Colon Carcinoma Metastatic in the Brain (tissue), 2 donors: Measurements from ENCODE around the genes IP6K2, IMPDH2, C3orf84 and UBA7.

DNA sequence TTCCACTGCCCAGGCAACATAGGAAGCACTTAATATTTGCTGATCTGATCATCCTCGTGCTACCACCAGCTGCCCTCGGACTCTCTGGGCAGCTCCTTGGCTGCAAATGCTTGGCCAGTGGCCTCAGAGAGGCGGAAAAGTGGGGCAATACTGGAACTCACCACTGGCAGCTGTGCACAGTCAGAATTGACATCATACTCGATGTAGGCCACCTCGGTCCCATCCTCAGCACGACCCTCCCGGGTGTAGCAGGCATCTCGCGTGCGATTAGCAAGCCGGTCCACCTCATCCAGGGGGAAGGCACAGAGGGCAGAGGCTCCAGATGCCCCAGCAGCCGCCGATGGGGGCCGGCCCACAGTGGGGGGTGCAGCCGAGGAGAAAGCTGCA lies 6.5 kb downstream of the PLXNB1 start:
- PRO-cap, 2 experiments: no peak in any of the 2 experiments

DNA sequence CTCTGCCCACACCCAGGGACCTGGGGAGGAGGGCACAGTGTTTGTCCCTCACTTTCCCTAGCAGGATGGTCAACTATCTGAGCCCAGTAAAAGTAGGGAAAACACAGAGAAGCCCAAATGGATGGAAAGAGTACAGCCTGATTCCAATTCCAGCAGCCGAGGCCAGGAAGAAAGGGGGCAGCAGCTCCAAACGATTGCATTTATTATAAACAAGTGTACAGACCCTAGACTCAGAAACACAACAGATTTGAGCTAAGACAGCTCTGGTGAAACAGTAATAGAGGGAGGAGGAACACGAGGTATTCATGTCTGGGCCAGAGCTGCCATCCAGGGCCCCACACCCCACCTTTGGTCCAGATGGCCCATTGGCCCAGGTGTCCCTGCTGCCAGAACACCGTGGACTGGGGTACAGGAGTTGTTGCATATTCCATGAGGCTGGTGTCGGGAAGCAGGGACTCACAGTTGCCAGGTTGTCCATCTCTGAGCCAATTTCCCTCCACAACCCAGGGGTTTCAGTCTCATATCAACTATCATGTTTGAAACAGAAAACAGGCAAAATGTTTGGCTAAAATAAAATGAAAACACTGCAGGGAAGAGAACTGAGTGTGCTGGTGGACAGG lies 1.8 kb downstream of the TREX1 start:
- PRO-cap, 2 experiments: no peak in any of the 2 experiments

- PRO-cap, 2 experiments: no peak in any of the 2 experiments
Measured at GRCh38 chr3:48478429-48479102, 12.5 kb downstream of the TREX1 start.

DNA sequence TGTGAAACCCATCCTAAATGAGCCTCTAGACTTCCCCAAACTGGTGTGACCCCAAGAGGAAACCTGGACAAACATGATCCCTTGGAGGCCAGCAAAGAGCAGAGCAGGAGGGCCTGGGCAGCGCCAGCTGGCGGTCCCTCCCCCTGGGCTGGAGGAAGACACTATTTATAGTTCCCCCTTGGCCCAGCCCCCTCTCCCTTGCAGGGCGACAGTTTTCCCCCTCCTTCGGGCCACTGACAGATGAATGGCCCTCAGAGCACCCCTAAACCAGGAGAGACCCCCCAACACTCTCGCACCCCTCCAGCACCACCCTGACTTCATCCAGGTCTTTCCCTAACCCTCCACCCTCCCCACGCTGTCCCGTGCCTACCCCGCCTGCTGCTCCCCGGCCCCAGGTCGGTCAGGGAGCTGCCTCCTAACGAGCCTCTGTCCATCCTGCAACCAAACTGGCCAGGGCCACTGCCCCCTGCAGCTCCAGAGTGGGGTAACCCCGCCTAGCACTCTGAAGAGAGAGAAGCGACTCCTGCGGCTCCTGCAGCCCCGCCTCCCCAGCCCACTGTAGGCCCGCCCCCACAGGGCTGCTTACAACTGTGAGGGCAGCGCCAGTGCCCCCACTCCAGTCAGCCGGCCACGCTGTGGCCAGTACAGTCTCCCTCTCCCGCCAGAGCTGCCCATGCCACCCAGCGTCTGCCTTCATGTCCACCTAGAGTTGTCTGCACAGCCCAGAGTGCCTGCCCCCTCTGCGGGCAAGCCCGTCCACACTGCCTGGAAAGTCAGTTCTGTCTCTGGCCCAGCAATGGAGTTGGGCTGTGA lies 2.7 kb downstream of the UCN2 start:
- PRO-cap, 2 experiments: peak in 1 of 2 experiments; most common minus-strand start position 448 of the sequence (in 1)

DNA sequence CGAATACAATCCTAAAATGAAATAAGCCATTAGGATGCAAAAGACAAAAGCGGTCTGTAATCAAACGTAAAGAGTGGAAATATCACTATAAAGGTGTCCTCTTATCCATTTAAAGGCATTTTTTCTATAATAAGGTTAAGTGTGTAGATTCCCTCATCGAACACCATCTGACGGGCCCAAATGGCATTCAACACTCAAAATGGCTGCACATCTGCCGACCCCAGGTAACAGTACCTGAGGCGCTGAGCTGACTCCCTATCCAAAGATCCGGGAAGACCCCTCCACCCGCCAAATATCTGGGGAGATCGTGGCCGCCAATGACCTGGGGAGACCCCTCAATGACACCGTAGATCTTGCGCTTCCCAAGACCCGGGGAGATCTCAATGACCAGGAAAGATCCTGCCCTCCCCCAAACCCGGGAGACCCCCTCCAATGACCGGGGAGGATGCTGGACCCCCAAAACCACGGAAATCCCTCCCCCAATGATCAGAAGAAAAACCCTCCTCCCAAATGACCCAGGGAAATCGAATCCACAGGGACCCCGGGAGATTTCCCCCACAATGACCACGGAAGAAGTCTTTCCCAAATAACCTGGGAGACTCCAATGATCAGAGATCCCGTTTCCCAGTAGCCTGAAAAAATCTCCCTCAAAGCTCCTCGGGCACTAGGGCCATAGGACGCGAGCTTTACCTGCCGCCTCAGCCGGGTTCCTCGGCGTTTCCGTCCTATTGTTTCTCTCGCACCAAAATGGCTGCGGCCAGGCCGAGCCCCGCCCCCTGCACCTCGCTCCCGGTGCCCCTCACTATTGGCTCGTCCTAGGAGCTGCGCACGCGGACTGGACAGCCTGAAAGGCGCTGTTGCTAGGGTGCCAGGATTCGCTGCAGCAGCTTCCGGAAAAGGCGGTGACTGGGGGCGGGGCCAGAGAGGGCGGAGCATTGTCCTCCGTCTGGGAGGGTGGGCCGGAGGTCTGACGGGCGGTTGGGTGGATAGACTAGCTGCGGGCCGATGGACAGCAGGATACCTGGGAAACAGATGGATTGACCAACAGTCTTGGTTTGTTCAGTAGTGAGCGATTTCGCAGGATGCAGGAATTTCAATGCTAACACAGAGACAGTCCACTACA lies at the start of gene IP6K2:
Gene IP6K2, minus strand, starts transcription at position 755 of the 1,123 bp plus-strand sequence.
- PRO-cap, 2 experiments: peak in 2 of 2 experiments; most common plus-strand start position 921 of the sequence (in 2); most common minus-strand start position 722 of the sequence (in 2)

GRCh38 chr3:48782957-48783225 lies 64.8 kb downstream of the PRKAR2A start:
- PRO-cap, 2 experiments: no peak in any of the 2 experiments

DNA sequence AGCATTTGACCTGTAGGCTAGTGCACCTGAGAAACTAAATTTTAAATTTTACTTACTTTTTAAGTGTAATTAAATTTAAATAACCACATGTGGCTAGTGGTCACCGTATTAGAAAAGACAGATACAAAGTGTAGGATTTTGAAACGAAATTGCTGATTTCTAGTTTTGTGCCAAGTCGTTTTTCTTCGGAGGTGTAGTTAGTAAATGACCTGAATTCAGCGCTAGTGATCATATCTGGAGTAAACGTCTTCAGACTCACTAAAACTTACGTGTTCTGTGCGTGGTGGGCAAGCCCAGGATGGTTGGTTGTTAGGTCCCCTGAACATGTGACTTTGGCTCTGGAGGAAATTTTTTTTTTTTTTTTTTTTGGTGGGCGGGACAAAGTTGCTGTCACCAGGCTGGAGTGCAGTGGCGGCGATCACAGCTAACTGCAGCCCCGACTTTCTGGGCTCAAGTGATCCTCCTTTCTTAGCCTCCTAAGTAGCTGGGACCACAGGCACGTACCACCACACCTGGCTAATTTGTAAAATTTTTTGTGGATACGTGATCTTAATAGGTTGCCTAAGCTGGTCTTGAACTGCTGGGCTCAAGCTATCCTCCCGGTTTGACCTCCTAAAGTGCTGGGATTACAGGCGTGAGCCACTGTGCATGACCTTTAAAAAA lies 1.1 kb downstream of the ARIH2 start:
- PRO-cap, 2 experiments: peak in 2 of 2 experiments; most common minus-strand start position 328 of the sequence (in 1)

GRCh38 chr3:49028950-49029897 lies at the start of gene IMPDH2:
TSS of gene IMPDH2 (minus strand) at chr3:49029398.
- PRO-cap, 2 experiments: peak in 2 of 2 experiments; most common minus-strand start chr3:49029400 (in 2)

GRCh38 chr3:49076020-49076559 lies 17.8 kb downstream of the QRICH1 start:
- PRO-cap, 2 experiments: no peak in any of the 2 experiments

DNA sequence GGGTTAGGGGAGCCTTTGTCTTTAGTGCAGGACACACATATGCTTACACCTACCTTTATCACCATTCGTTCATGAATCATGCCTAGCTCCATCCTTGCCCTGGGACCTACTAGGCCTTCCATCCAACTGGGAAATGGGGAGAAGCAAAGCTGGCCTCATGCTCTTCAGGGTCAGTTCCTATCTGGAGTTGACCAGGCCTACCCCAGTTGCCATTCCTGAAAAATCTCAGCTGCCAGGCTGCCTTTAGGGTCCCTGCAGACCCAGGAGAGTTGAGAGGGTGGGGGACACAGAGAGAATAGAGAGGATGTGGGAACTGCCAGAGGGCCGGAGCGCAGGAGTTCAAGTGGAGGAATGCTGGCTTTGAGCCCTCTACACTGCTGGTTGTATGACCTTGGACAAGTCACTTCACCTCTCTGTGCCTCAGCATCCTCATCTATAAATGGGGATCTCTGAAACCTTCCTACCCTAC lies 4.6 kb downstream of the KLHDC8B start:
- PRO-cap, 2 experiments: no peak in any of the 2 experiments

DNA sequence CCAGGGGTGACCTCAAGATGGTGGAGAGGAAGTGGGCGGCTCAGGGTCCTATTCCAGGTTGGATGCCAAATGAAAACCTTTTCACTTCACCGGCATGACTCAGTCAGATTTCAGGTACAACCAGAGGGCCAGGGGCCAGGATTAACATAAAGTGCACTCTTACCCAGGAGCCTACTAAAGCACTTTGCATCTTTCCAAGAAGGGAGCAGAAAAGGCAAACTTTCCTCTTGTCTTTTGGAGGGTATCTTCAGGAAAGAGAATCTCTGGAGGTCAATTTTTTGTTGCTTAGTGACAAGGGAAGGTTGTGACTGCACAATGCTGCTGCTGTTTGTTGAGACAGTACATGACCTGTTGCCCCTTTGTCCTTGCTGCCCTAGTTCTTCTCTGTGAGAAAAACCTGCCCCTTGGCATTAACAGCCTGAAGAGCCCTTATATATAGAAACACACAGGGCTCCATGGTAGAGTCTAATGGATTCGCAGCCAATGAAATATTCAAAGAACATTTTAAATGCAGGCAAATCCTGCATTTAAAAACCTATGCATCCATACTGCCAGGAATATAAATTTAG lies at the start of gene C3orf84:
Gene C3orf84, minus strand, starts transcription at position 277 of the 569 bp plus-strand sequence.
- PRO-cap, 2 experiments: no peak in any of the 2 experiments

- PRO-cap, 2 experiments: no peak in any of the 2 experiments
Measured at GRCh38 chr3:49359153-49359407, 927 bp upstream of the GPX1 start.

DNA sequence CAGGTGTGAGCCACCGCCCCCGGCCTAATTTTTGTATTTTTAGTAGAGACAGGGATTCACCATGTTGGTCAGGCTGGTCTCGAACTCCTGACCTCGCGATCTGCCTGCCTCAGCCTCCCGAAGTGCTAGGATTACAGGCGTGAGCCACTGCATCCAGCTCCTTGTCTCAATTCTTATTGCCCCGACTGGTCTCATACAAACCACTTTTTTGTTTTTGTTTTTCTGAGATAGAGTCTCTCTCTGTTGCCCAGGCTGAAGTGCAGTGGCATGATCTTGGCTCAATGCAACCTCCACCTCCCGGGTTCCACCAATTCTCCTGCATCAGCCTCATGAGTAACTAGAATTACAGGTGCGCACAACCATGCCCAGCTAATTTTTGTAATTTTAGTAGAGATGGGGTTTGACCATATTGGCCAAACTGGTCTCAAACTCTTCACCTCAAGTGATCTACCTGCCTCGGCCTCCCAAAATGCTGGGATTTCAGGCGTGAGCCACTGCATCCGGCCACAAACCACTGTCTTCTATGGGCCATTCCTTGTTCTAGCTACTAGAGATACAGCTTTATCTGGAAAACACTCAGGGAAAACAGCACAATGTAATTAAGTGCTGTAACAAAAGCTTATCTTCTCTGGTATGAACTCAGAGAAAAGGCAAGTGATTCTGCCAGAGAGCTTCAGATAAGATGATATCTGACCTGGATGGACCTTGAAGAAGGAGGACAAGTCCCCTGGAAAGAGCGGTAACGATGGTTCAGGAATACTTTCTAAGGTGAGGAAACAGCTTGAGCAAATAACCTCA lies 17.4 kb downstream of the RHOA start:
- PRO-cap, 2 experiments: no peak in any of the 2 experiments

GRCh38 chr3:49500688-49501038 lies 30.6 kb downstream of the DAG1 start:
- PRO-cap, 2 experiments: peak in 1 of 2 experiments; most common minus-strand start chr3:49500822 (in 1)

DNA sequence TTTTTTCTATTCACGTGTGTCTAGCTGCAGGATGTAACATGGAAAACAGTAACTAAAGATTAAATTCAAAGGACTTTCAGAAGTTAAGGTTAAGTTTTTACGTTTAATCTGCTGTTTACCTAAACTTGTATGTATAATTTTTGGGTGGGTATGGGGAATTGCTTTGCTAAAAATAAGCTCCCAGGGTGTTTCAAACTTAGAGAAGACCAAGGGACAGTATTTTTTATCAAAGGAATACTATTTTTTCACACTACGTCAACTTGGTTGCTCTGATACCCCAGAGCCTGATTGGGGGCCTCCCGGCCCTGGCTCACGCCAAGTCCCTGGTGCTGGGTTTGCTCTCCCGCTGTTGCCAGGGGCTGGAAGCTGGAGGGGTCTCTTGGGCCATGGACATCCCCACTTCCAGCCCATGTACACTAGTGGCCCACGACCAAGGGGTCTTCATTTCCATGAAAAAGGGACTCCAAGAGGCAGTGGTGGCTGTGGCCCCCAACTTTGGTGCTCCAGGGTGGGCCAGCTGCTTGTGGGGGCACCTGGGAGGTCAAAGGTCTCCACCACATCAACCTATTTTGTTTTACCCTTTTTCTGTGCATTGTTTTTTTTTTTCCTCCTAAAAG lies 20.6 kb upstream of the BSN start:
- PRO-cap, 2 experiments: no peak in any of the 2 experiments

GRCh38 chr3:49680968-49681796 lies 7.0 kb downstream of the APEH start:
- PRO-cap, 2 experiments: no peak in any of the 2 experiments

GRCh38 chr3:49813804-49814566 lies at the start of gene UBA7:
TSS of gene UBA7 (minus strand) at chr3:49813953.
- PRO-cap, 2 experiments: peak in 1 of 2 experiments; most common plus-strand start chr3:49814003 (in 1); most common minus-strand start chr3:49813944 (in 1)

DNA sequence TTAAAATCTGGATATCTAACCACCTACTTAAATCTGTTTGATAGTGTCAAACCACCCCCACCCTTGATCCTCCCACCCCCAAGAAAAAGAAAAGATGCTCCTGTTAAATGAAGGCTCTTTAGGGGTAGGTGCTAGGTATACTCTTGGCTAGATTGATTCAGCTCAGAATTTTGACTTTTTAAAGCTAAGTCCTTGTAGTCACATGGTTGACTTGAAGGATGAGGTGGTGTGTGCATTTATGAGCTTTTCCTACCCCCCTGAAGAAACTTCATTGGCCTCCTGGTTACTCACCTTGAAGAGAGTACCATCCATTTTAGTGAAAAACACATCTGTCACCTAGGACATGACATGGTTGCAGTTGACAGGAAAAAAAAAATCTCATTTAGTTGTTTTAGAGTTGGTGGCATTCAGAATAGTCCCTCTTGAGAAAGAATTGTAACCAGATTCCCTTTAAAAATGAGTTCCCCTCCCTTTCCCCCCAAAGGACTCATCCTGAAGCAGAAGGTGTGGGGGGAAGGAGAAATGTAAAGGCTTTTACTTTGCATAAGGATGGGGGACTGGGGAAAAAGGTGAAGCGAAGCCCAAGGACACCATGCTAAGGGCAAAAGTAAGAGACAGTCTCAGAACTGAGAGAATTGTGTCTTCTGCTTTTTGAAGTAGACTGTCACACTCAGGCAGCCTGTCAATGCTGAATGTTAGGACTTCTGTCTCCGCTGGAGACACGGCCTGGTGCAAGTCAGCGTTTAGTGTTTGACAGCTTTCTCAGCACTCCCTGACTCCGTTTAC lies 13.6 kb downstream of the RBM5 start:
- PRO-cap, 2 experiments: no peak in any of the 2 experiments

DNA sequence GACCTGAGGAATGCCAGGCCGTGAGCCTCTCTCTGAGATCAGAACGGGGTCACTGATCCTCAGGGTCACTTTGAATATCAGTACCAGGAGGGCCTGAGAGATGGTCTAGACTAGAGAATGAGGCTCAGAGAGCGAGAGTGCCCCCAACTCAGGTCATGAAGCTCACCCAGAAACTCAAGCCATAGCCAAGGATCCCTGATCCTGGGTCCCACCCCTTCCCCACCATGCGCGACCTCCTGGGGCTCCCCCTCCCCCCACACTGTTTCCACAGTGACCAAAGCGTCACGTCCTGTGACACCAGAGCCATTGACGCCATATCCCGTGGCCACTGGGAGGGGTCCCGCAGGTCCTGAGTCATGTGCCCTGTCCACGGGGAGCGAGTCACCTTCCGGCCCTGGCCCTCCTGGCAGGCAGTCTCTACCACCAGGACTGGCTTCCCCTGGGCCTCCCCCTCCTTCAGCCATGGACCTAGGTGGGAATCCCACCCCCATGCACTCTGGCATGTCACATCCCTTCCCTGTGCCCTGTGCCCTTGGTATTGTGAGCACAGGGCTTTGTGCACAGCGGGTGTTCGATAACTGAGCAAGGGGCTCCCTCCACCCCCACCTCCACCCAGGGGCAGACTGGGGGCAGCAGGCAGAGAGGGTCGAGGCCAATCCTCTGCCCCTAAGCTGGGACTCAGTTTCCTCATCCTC lies 15.6 kb downstream of the SEMA3F start:
- PRO-cap, 2 experiments: no peak in any of the 2 experiments

- PRO-cap, 2 experiments: no peak in any of the 2 experiments
Measured at GRCh38 chr3:50256493-50257301, 12.2 kb upstream of the SEMA3B start.